RPMI7951 (cell line): ENCODE measurements around the genes DIAPH1 and DELE1.

DNA sequence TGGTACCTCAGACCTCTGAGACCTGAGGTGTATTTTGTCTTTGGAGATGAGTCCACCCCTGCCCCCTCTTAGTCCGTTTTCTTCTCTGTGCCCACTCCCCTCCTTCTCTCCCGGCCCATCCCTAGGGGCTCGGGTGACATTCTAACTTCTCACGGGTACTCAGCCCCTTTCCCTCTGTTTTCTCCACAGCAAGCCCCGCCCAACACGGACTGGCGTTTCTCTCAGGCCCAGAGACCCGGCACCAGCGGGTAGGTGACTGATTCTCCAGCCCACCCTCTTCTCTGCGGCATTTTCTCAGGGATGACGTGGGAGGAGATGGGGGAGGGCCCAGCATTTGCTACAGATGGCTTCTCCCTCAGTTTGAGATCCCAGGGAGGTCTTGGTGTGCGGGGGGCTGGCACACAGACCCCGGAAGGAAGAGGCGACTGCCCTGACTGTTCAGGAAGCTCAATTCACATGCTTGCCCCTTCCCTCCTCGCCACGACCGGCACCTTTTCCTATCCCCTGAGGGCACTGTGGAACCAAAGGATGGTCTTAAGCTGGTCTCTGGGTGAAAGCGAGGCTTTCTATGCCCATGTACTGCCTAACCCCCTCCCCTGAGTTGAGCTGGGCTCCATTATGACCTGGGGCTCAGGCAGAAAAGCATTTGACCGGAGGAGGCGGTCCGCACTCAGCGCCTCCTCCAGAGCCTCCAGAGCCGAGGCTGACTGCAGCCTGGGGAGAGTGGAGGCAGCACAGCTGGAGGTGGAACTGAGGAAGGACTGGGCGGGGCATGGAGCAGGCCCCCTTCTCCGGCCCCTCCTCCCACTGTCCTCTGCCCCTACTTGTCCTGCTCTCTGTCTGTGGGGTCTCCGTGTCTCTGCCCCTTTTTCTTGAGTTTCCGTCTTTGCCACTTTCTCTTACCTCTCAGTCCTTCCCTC, 6.0 kb downstream of the PCDHGC5 start:
- RAMPAGE, long total RNA, result no peak

GRCh38 chr5:141564511-141565000, 54.2 kb downstream of the DIAPH1 start:
- RAMPAGE, long total RNA, result no peak

GRCh38 chr5:141583453-141583694, 35.4 kb downstream of the DIAPH1 start:
- RAMPAGE, long total RNA, result no peak

GRCh38 chr5:141618856-141619542, at the start of gene DIAPH1:
DIAPH1 (minus strand) TSS chr5:141619000.
- RAMPAGE, long total RNA, result no peak

DNA sequence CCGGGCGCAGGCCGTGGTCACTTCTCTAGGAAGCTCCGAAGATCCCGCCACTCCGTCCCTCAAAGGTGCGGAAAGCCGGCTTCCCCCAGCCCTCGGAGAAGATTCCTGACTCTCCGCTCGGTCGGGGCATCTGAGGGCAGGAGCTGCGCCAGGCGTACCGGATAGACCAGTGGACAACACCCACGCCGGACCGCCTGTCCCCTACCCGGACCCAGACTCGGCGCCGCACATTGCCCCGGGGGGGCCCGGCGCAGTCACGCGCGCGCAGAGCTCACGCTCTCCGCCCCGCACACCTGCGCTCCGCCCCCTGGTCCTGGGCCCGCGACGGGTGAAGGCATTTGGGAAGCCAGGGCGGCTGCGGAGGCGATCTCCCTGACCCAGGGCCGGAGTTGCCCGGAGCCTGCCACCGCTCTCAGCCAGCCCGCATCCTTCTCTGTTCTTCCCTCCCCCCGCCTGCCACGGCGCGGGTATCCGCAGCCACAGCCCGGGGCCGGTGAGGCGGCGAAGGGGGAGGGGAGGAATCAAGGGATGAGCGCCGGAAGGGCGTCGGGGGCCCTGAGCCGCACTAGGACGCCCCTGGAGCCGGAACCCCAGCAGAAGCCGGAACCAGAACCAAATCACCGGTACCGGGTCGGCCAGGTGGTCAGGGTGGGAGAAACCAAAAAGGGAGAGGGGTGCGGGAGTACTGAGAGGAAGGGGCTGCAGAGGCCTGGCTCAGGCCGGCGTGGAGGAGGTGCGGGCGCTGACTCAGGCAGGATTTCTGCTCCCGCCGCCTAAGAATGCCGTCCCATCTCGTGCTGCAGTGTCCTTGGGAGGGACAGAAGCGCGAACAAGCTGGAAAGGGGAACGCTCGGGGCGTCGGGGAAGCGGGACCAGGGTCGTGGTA, 565 bp downstream of the RELL2 start:
- RAMPAGE, long total RNA, result no peak

DNA sequence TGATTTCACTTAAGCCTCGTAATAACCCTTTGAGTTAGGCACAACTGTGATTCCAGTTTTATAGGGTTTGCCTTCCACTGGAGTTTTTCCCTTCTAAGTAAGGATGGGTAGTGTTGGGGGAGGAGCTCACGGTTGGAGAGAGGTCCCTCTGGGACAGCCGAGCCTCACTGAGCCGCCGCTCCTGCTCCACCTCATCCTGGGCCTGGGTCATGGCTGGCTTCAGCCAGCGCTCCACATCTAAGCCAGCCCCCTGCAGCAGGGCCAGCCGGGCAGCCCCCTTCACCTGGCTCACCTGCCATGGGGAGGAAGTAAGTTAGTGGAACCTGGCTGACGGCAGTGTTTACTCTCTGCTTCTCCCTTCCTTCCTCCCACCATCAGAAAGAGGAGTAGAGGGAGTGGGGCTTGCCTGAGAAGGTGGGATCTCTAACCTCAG, 5.6 kb downstream of the FCHSD1 start:
- RAMPAGE, long total RNA, result no peak

DNA sequence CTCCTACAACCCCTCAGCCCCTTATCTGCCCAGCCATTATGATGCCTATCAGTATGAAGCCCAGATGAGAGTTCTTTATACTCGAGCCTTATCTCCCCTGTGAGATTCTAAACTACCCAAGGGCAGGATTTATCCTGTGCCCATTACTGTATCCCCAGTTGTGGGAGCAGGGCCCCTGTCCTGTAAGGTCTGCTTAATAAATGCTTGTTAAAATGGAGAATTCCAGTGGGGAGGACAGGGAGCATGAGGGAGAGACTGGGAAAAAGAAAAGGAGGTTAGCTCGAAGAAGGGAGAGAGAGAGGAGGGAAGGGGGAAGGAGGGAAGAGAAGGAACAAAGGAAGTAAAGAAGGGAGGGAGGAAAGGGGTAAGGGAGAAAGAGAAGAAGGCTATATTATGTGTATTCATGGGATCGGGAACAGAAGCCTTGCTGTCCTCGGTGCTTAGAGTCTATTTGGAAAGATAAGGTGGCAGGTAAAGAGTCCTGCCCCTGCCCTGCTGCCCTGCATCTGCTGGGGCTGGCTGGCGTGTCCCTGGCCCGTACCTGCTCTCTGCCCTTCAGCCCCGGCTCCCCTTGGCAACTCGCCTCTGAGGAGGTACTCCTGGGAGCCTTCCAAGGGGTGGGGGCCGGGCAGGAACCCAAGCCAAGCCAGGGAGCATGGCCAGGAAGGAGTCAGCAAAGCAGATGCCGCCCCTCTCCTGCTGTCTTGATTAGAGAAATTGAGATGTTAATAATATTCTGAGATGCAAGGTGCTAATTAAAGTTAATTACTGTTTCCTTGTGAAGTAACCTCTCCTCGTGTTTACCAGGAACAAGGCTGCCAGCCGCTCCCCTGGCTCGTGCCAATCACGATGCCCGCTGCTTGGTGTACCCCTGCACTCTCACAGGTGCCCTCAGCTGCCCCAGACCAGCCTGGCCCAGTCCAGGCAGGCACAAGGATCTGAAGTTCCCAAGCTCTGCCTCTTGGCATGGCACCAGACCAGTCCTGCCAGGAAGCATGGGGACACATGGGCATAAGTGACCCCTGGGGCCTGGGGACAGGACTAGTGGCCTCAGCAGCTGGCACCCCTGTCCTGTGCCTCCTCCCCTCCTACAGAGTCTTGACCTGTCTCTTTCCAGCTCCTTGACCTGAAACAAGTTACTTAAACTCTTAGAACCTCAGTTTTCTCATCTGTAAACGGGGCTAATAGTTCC, 36.7 kb downstream of the PCDH1 start:
- RAMPAGE, long total RNA, result no peak

DNA sequence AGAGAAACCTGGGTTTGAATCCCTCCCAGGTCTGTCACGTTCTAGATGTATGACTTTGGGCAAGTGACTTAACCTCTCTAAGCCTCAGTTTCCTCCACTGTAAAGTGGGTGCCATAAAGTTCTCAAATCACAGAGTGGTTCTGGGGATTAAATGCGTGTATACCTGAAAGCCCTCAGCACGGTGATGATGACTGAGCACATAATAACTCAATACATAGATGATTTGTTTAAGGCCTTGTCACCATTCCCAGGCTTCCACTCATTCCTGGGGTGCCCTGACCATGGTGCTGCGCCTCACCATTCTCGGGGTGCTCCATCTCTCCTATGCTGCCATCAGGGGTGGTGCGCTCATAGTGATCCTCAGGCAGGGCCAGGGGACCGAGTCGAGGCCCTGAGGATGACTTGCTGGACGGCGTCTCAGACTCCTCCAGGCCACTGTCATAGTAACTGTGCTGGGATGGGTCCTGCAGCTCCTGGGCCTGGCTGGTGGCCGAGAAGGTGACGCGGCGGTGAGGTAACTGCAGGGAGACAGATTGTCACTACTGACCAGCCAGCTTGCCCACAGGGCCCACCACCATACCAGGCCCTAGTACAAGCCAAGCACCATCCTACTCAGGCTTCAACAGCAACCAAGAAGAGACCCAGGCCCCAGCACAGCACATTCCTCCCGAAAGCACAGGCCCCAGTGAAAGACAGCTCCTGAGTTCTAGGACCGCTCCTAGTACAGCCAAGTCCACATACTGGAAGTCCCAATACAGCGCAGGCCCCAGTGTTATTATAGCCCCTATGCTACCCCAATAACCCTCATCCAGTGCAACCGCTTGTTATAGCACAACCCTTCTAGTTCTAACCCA, 21.0 kb downstream of the PCDH1 start:
- RAMPAGE, long total RNA, result no peak

DNA sequence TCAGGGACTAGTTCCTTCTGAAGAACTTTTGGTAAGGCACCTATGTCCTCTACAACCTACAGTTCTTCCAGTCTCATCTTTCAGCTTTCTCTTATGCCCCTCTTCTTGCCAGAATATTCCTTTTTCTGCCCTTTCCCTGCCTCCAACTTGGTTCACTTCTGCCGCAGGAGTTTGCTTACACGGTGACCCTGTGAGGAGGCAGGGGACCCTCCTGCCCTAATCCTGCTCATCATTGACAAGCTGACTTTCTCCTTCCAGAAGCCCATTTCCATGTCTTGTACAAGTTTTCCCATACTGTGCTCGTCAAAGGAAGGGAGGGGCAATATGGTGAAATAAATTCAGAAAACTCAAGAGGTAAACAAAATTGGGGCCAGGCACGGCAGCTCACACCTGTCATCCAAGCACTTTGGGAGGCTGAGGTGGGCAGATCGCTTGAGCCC, 18.3 kb downstream of the PCDH1 start:
- RAMPAGE, long total RNA, result no peak

GRCh38 chr5:141875296-141875777, 2.9 kb downstream of the PCDH1 start:
- RAMPAGE, long total RNA, result no peak

GRCh38 chr5:141879955-141880333, 1.7 kb upstream of the PCDH1 start:
- RAMPAGE, long total RNA, result no peak

DNA sequence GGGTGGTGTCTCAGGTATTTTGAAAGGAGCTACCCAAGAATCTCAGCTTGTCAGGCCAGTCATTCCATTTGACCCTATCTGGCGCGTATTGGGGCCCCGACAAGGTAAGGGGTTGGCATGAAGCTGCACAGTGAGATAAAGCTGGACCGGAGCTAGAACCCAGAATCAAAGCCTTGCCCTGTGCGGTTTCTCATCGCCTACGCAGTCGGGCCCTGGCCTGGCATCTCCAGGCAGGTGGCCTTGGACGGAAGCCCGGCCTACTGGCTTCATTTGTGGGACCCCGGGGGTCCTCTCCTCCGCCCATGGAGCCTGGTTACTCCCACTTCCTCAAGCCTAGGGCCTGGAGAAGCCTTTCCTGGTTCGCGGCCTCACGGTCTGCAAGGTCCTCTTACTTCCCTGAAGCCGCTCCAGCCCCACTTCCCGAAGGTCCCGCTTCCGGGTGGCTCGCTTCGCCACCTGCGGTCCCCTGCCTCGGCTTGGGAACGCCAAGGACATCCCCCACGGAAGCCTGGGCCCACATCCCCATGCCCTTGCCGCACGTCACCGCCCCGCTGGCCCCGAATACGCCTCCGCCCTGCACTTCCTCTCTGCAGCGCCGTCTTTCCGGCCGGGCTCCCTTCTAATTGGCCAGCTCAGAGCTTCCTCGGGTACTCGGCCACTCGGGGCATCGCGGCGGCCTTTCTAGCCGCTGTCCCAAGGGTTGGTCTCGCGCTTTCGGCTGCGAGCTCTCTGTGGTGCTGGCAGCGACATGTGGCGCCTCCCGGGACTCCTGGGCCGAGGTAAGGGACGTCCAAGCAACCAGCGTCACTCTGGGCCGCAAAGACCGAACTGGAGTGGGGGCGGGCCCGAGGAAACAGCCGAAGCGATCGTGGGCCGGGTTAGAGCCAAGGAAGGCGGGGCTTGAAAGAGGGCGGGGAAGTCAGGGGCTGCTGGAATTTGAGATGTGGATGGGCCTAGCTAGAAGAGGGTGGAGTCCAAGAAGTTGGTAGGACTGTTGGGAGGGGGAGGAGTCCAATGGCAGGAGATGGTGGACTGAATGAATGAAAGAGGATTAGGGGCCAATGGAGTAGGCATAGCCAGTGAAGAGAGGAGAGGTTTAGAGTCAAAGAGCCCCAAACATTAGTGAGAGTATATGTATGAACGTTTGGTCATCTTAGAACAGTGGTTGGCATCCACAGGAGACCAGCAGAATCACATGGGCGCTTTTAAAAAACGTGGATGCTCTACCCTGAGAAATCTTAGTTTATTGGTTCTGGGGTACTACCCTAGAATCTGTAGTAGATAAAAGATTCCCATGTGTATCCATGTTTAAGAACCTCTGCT, at the start of gene DELE1:
Gene DELE1 (plus strand): TSS at position 678 of the 1,323 bp plus-strand sequence.
- RAMPAGE, long total RNA, result no peak

- RAMPAGE, long total RNA, result no peak
These were observed 11.1 kb downstream of the RNF14 start for GRCh38 chr5:141979877-141980573.

- RAMPAGE, long total RNA, result no peak
These were observed 15.8 kb downstream of the GNPDA1 start for GRCh38 chr5:141996879-141997613.

DNA sequence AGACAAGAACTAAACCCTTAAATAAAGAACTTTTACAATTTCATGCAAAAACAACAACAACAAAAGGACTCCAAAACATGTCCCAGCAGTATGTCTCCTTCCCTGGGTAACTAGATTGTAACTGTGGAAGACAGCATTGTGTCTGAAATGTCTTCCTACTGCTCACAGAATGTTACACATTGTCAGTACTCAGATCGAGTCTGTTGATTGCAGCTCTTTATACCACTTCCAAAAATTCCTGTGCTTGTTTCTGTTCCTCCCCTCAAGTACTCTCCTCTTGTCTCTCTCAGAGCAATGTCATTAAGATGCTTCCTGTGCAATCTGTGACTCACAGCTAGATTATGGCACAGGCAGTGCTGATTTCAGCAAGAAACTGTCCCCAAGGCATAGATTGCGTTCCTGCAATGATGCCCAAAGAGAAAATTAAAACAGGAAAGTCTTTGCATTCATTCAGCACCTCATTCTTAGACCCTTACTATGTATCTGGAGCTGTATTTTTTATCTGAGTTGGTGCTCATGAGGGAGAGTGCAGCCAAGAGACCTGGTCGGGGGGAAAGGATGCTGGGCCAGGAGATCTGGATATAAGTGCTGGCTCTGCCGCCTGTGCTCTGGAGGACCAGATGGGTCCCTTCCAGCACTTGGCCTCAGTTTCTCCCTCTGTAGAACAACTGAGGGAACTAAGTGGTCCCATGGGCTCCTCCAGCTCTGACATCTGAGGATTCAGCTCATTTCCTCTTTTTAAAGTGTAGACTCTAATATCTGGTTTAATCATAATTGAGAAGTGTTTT, 40.7 kb upstream of the GNPDA1 start:
- RAMPAGE, long total RNA, result no peak

DNA sequence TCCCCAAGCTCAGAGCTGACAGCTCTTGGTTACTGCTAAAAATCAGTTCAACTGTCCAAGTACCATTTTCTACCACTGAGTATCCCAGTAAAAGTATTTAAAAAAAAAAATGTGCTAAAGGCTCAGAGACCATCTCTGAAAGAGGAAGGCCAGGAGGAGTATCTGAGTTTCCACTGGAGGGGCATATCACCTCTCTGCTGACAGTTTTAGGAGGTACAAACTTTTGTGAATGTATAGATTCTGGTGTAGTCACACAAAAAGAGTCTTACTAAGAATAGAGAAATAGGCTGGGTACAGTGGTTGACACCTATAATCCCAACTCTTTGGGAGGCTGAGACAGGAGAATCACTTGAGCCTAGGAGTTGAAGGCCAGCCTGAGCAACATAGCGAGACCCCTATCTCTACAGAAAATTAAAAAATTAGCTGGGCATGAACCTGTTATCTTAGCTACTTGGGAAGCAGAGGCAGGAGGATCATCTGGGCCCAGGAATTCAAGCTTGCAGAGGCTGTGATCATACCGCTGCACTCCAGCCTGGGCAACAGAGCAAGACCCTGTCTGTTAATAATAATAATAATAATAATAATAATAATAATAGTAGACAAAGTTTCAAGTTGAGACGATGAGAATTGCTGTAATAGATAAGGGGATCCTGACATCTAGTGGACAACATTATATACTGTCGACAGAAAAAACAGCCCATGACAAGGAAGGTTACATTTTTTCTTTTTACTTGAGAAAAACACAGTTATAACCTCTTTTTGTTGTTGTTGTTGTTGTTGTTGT, 35.0 kb downstream of the NDFIP1 start:
- RAMPAGE, long total RNA, result no peak

- RAMPAGE, long total RNA, result no peak
These were observed 121.9 kb upstream of the SPRY4 start for GRCh38 chr5:142446592-142447342.

- RAMPAGE, long total RNA, result no peak
These were observed 26.4 kb upstream of the ARHGAP26 start for GRCh38 chr5:142743683-142744324.

- RAMPAGE, long total RNA, result no peak
These were observed 49.0 kb downstream of the ARHGAP26 start for GRCh38 chr5:142819091-142819631.

DNA sequence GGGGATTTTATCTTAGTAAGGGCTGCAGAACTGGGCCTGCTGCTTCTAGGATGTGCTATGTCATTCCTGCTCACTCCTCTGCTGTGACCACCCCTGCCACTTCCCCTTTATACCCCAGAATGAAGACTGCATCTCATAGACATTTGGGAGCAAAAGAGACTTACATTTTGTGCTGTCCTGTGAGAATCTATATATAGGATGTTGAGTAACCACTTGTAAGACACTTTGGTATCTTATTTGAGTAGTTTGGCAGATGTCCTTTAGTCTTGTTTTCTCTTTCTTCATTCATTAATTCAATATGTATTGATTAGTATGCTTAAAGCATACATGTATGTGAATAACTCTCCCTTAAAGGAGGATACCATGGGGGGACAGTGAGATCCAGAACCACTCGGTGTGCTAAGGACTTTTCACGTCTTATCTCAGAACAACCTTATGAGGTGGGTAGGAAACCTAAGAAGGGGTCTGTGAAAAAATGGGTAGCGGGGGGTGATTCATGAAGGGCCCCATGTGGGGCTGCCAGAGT, 76.4 kb downstream of the ARHGAP26 start:
- RAMPAGE, long total RNA, result no peak